Neutrophil (primary cell): ENCODE results near the genes INCENP and B3GAT3.

GRCh38 chr11:61609991-61610550, 29.2 kb upstream of the SYT7 start:
- PRO-cap, result no peak

- PRO-cap, result no peak
Observed at GRCh38 chr11:61610812-61611441, 30.1 kb upstream of the SYT7 start.

DNA sequence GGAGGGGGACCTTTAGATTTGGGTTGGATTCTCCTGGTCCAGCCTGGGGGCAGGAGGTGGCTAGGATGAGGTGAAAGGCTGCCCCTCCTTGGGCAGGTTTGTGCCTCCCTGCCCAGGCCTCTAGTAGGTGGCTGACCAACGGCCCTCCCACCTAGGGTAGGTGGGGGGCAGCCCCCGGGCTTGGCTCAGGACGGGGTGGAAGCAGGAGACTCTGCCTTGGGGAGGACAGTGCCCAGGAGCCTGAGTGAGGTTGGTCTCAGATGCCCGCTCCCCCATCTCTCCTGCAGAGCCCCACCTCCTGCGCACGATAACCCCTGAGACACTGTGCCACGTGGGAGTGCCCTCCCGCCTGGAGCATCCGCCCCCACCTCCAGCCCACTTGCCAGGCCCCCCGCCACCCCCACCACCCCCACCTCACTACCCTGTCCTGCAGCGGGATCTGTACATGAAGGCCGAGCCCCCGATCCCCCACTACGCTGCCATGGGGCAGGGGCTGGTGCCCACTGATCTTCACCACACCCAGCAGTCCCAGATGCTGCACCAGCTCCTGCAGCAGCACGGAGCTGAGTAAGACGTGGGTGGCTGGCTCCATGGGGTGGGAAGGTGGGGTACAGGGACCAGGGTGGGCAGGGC, 17.6 kb downstream of the MYRF start:
- PRO-cap, result no peak

DNA sequence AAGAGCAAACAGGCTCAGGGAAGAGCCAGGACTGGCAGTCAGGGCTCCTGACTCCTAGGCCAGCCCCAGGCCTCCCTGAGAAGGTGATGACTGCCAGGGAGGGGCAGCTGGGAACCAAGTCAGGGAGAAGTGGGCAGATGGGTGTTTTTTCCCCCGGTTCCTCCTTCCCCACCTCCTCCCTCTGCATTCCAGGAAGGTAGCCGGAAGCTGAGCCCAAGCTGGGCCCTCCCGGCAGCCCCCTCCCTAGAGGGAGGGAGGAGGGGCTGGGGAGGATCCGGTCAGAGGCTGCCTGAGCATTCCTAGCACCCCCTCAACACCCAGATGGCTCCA, 19.6 kb downstream of the MYRF start:
- PRO-cap, result no peak

- PRO-cap, result no peak
Observed at GRCh38 chr11:61828642-61829470, 756 bp downstream of the FADS2 start.

DNA sequence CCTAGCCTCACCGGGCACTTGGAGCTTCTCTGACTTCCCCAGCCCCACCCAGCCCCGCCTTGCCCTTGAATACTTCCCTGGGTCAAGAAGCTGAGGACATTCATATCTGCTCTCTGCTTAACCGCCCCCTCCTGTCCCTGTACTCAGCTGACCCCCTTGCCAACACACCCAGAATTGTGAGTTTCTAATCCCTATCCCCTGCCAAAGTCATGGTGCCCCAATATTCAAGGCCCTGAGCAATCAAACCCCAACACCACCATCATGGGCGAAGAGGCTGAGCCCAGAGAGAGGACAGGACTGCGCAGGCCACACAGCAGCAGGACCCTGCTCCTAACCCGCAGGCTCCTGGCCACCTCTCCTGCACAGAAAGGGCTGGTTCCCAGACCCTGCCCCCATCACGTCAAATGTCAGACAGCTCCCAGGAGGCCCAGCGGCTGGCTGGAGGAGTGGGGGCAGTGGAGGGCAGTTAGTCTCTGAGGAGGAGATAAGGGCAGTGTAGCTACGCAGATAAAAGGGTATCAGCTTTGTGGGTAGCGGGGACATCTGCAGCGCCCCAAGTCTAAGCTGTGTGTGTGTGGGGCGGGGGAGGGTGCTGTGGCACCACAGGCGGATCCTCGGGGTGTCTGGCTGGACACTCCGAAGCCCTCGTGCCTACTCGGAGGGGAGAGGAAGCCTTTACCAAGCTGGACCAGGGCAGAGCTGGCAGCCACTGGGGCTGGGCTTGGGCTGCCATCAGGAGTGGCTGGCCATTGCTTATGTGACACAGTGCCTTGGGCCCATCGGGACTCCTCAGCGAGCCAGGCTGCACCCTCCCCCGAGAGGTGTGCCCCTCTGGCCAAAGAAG, 21.6 kb downstream of the FADS3 start:
- PRO-cap, result no peak

- PRO-cap, result no peak
Observed at GRCh38 chr11:61922514-61923128, 5.3 kb upstream of the RAB3IL1 start.

DNA sequence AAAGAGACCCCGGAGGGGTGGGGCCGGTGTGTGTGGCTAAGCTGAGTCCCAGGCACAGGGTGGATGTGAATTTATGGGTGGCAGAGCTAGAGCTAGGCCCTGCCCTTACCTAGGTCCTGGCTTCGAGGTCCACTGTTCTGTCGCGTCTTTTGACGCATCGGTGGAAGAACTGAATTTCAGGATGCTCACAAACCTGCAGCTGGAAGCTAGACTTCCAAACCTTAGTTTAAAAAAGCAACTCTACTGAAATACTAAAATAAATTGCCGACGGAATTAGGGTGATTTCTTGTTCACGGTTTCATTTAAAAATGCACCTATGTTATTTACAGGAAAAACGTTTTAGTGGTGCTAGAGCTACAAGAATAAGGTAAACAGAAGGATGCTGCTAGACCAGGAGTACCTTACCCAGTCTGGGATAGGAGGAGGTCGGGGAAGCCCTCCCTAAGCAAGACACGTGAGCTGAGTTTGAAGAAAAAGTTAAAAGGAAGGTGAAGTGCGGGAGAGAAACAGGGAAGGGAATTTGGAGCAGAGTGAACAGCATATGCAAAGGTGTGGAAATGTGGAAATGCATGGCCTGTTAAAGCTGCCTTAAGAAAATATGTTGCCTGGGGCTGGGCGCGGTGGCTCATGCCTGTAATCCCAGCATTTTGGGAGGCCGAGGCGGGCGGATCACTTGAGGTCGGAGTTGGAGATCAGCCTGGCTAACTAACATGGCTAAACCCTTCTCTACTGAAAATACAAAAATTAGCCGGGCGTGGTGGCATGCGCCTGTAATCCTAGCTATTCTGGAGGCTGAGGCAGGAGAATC, 1.4 kb upstream of the FTH1 start:
- PRO-cap, result no peak

GRCh38 chr11:62123421-62124251, at the start of gene INCENP:
INCENP (plus strand) TSS chr11:62124011.
- PRO-cap, result no peak

DNA sequence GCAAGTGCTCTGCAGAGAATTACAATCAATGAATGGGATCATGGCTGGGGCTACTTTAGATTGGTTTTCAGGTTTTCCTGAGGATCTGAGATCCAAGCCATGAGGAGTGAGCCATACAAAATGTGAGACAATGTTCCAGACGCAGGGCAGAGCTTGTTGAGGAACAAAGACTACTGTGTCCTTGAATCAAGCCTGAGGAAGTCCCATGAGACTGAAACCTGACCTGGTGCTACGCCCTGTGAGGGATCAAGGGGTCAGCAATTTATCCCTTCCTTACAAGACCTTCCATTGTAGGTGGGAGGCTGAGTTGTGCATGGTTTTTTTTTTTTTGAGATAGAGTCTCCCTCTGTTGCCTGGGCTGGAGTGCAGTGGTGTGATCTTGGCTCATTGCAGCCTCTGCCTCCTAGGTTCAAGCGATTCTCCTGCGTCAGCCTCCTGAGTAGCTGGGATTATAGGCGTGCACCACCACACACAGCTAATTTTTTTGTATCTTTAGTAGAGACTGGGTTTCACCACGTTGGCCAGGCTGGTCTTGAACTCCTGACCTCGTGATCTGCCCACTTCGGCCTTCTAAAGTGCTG, 2.2 kb downstream of the INCENP start:
- PRO-cap, result no peak

DNA sequence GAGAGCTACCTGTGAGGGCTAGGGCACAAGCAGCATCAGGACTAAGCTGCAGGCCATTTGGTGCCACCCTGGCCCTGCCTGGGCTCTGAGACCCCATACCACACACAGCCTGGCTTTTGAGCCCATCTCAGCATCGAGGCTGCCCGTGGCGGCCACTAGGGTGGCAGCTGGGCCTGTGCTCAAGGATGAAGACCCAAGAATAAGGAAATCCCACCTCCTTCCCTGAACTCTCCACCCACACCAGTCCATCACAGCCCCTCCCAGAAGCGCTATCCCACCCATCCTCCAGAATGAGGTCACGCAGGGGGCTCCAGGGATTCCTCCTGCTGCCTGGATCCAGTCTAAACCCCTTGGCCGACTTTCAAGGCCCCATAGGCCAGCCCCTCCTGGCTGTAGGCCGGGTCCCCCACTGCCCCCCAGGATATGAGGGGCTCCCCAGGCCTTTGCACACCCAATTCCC, 19.0 kb upstream of the SCGB1A1 start:
- PRO-cap, result no peak

DNA sequence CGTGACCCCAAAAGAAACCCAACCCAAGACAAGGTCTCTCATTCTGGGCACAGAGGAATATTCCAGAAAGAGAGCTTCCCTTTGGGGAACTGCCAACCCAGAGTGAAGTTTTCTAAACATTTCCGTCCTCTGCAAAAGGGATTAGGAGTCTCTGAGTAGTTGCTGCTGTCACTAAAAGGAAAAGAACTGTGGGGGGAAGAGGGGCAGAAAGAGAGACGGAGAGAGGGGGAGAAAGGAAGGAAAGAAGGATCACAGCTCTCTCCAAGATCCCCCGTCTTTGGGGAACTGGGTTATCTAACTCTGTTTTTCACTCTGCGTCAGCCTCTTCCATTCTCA, 726 bp downstream of the SCGB1A1 start:
- PRO-cap, result no peak

DNA sequence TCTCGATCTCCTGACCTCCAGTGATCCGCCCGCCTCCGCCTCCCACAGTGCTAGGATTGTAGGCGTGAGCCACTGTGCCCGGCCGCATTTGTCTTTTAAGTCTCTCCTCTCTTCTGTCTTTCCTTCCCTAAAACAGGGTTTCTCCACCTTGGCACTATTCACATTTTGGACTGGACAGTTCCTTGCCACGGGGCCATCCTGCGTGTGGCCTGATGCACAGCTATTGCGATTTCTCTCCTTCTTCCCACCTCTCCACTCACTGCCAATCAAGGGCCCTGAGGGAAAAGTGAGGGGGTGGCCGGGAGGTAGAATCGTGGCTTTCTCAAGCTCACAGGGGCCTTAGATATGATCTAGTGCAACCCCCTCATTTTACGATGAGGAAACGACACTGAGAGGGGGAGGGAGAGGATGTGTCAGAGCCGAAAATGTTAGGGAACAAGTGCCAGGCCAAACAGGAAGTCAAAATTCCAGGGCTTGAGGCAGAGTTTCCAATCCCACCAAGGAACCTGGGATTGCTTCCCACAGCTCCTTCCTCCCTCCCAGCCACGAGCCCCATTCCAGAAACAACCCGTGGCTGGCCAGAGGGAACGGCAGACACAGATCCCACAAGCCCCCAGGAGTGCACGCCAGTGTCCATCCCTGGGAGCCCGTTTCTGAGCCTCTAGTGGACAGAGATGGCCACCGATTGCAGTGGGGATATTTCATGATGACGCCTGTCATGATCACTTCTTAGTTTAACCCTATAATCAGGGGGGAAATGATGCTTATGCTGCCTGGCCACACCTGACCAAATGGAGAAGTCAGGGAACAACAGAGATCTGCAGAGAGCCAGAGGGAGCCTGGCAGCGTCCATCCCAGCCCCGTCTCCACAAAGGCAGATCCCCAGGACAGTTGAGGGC, 21.3 kb downstream of the SCGB1A1 start:
- PRO-cap, result no peak

GRCh38 chr11:62542748-62543766, 3.5 kb downstream of the AHNAK start:
- PRO-cap, result no peak

- PRO-cap, result no peak
Observed at GRCh38 chr11:62594889-62595430, 3.6 kb upstream of the TUT1 start.

GRCh38 chr11:62597728-62598833, 3.6 kb downstream of the MTA2 start:
- PRO-cap, result no peak

DNA sequence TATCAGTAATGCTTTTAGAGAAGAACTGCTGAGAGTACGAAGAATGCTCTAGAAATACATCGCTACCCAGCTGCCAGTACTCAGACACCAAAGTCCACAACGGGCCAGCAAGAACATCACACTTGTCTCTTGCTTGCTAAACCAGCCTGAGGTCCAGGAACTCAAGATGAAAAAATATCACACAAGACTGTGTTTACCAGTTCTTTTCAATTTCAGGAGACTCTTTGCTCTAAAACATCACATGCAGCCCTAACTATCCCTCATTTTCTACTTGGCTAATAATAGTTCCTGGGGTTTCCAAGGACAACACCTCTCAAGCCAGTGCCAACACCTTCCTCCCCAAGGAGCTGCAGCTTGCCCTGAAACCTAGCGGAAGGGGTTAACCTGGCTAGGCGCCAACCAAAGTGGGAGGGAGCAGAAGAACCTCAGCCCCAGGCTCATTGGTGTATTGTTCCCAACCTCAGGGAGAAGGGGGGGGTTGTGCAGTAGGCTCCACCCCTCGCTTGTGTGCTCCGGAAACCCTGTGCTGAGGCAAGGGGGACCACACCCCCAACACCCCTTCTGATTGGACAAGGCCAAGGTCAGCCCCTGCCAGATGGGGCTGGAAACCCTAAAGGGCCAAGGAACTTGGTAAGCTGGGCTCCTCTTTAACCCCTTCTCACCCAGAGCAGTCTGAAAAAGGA, 2.7 kb downstream of the MTA2 start:
- PRO-cap, result no peak

- PRO-cap, result no peak
Observed at GRCh38 chr11:62602728-62603126, 1.1 kb upstream of the MTA2 start.

GRCh38 chr11:62608278-62609268, 4.0 kb downstream of the EML3 start:
- PRO-cap, result no peak

DNA sequence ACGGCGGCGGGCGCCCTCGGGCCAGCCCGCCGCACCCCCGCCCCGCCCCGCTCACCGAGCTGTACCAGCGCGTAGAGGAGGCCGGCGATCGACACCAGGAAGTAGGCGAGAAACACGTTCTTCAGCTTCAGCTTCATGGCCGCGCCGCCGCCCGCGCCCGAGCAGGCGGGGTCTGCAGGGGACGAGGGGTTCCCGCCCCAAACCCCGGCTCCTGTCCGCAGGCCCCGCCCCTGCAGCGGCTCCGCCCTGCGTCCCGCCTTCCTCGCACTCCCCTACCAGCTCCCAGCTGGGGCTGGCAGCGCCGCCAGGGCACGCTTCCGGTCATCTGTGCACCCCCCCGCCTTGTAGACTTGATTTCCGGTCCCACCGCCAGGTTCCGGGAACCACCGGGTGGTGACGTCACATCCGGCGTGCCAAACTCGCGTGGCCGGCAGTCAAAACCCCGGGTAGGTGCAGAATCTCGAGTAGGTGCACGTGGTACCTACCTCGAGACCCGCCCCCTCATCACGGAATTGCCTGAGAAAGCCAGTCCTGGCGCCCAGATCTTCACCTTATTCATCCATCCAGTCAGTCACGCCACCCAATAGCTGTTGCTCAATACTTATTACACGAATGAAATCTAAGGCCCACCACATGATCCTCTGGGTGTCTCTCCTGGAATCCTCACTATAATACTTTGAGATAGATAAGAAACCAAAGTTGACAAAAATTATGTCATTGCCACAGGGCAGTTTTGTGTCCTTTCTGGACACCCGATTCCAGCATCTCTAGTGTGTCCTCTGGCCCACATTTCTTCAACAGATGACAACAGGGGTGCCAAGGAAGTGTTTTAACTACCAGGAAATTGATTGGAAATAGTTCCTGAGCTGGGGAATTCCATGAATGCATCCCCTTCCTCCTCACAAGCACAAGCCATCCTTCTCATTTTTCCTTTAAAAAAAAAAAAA, at the start of gene B3GAT3:
Gene B3GAT3, minus strand, starts transcription at position 176 of the 947 bp plus-strand sequence.
- PRO-cap, result unidirectional peak, minus-strand start at position 300 of the sequence